Metastatic Pancreatic Carcinoma in the Ovary (tissue), 1 donor: ENCODE results near the gene LIPJ.

DNA sequence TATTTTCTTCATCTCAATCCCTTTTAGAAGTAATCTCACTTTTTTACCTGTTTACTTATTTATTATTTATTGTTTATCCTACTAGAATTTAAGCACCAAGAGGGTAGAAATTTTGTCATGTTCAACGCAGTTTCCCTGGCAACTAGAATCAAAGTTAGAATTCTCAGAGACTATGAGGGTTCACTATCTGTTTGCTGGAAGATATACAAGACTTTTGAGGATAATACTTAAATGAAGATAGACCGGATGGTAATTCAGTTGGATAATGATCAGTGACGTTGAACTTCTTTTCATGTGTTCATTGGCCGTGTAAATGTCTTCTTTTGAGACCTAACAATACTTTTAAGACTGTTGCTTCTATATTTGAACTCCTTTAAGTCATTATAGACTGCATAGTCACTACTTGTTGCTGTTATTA lies at the start of gene LIPJ:
Gene LIPJ (plus strand): TSS at position 166 of the 418 bp plus-strand sequence.
- PRO-cap = no peak

DNA sequence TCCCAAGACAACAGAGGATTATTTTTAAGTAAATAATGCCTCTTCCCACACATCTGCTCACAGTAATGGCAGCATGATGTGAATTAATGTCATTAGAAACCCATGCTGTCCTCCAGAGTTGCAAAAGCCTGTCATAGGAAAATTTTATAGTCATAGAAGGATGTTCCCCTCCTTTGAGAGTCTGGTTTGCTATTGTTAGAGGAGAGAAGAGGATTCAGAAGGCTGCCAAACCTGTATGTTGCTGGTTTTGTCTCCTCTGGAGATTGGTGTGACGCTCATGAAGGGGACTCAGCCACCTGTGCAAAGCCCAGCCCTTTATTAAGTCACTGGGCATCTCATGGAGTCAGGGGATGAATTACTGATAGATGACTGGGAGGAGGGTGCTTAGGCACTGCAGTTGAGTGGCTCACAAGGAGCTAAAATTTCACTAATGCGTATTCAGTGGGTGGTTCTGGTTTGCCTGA lies 20.2 kb downstream of the ACTA2 start:
- PRO-cap = no peak

GRCh38 chr10:88982317-88982800 lies 8.2 kb upstream of the FAS start:
- PRO-cap = no peak

- PRO-cap = no peak
These were observed 7.8 kb upstream of the FAS start for GRCh38 chr10:88982801-88983125.

GRCh38 chr10:89152919-89153442 lies 54.1 kb downstream of the CH25H start:
- PRO-cap = no peak

GRCh38 chr10:89347617-89348265 lies 19.9 kb downstream of the IFIT3 start:
- PRO-cap = no peak

- PRO-cap = bidirectional peak, plus-strand start at chr10:89644185, minus-strand start at chr10:89643908; bidirectional peak, plus-strand start at chr10:89644771, minus-strand start at chr10:89644563
These were observed 813 bp downstream of the PANK1 start for GRCh38 chr10:89643983-89644874.

- PRO-cap = unidirectional peak, plus-strand start at chr10:89837052; unidirectional peak, plus-strand start at chr10:89837136; bidirectional peak, plus-strand start at chr10:89837251, minus-strand start at chr10:89837192
These were observed 135.4 kb downstream of the KIF20B start for GRCh38 chr10:89836668-89837323.

GRCh38 chr10:90911671-90911987 lies 9.3 kb downstream of the ANKRD1 start:
- PRO-cap = no peak

DNA sequence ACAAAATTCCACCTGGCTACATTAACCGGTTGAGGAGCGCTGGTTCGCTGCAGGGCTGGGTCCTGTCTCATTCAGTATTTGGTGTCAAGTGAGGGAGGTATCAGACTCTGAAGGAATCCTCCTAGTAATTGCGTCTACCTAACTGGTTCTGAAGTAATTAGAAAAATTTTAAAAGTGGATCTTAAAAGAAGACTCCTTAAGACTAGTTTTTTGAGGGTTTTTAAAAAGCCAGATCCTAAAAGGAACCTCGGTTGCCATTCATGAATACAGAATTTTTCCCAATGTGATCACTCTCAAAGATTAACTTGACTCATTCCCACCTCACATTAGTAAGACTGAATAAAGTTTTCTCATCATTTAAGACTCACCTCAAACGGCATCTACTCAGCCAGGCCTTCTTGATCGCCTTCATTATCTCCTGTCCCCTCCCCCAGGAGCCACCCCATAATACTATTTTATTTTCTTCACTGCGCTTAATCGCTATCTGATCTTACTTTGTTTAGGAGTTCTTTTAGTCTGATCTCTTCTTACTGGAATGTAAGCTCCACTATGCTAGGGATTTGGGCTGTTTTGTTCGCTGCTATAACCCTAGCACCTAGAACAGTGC lies 56.0 kb upstream of the PCGF5 start:
- PRO-cap = no peak

- PRO-cap = no peak
These were observed 5.2 kb downstream of the PCGF5 start for GRCh38 chr10:91225464-91226183.

DNA sequence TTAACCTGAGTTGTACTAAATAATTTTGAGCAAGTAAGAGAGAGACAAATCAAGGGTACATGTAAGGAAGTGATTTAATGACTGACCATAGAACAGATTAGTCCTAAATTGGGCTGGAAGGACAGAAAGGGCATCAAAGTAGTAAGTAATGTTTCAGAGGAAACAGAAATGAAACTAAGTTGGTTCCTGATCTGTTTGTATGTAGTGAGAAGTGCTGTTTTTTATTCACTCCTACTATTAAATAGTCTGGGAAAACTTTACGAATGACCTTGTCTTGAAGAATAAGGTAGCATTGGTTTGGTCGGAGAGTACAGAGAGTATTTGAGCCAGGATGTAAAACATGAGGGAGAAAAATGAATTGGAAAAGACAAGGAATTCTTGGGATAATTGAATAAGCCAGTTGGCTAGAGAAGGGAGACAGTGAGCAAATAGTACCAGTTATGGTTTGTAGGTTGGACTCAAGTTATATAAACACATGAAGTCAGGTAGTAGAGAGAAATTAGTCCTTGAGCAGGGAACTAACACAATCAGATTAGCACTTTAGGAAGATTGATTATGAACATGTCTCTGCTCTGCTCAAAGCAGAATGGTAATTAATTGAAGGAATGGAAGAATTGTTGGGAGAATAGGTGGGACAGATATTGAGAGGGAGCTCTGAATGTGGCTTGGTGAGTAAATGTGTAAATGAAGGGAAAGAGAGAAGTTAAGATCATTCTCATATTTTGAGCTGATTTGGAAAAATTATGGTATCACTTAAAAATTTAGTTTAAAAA lies 25.7 kb downstream of the PCGF5 start:
- PRO-cap = no peak

- PRO-cap = unidirectional peak, plus-strand start at chr10:91298548
These were observed 77.8 kb downstream of the PCGF5 start for GRCh38 chr10:91298134-91298794.

GRCh38 chr10:91526723-91527035 lies 106.2 kb downstream of the PPP1R3C start:
- PRO-cap = no peak

- PRO-cap = no peak
These were observed 43.7 kb downstream of the PPP1R3C start for GRCh38 chr10:91589140-91589617.

GRCh38 chr10:91617190-91617833 lies 15.6 kb downstream of the PPP1R3C start:
- PRO-cap = no peak

DNA sequence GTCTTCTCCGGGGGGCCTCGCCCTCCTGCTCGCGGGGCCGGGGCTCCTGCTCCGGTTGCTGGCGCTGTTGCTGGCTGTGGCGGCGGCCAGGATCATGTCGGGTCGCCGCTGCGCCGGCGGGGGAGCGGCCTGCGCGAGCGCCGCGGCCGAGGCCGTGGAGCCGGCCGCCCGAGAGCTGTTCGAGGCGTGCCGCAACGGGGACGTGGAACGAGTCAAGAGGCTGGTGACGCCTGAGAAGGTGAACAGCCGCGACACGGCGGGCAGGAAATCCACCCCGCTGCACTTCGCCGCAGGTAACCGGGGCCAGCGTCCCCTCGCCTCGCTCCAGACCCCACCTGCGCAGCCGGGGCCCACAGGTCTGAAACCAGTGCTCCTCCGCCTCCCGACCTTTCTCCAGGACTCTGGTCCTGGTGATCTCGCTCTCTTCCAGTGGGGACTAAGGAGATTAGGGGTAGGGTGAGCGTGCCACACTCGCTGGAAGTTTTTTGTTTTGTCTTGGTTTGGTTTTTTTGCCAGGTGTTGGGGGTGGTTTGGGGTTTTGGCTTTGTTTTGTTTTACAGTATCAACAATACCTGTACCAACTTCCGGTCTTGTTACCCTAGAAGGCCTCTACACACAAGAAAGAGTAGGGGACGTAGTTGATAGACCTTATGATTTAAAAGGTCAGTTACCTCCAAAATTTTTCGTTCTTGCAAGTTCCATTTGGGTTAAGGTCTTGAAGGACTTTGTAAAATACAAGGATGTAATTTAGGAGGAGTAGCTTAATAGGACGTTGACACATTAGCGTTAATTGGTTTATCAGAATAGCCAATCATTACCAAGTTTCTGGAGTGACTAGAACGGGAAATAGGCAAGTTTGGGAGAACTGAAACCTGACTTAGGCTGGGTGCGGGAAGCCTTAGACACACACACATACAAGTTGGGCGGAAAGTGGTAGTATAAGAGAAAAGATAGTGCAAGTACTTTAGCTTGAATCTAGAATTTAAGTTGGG lies 667 bp downstream of the TNKS2 start:
- PRO-cap = unidirectional peak, minus-strand start at position 403 of the sequence; unidirectional peak, minus-strand start at position 438 of the sequence; unidirectional peak, plus-strand start at position 875 of the sequence

DNA sequence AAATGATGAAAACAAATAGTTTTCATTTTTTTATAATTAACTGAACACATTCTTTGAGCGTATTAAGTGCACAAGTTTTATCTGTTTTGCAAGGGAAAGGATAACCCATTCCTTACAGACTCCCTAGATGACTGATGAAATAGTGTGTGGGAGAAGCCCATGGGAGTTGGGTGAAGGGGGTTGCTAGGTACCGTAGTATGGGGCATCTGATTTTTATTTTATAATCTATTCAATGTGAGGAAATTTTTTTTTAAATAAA lies 1.3 kb downstream of the BTAF1 start:
- PRO-cap = no peak

- PRO-cap = no peak
These were observed 180.6 kb downstream of the CPEB3 start for GRCh38 chr10:92109998-92110951.

DNA sequence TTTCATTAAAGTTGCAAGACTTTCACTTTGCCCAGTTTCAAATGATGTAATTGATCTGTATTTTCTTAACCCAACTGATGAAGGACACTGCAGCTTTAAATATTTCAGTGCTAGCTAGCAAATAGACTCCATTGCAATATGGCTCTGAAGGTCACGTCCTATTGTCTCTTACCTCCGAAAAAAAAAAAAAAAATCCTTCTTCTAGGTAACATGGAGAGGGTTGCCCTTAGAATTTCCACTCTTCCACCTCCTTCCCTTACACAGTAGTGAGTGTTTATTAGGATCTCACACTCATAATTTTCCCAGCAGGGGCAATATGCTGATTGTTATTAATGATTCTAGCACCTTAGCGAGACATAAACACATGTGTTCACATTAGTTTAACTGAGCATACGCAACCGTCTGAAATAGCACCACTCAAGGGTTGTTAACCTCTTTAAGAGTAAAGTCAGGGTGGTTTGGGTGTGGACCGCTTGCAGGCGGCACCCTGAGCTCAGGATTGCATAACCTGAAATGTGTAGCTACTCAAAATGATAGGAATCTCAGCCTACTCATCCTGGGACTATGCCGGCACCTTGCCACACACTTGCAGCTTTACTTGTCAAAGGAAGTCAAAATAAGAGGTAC lies 52.3 kb downstream of the CPEB3 start:
- PRO-cap = unidirectional peak, plus-strand start at position 445 of the sequence; bidirectional peak, plus-strand start at position 554 of the sequence, minus-strand start at position 510 of the sequence